Thoracic aorta (tissue), 1 donor: ENCODE data around the genes CXCL1, PPEF2 and CXCL9.

GRCh38 chr4:73421076-73421781 lies 14.8 kb upstream of the AFP start:
- RAMPAGE, long total RNA = no peak

- RAMPAGE, long total RNA = start-site peak on the plus strand at chr4:73869390-73869395, 131 reads
Observed at GRCh38 chr4:73868684-73869944, at the start of gene CXCL1. Gene CXCL1, plus strand, starts transcription at chr4:73869393.

DNA sequence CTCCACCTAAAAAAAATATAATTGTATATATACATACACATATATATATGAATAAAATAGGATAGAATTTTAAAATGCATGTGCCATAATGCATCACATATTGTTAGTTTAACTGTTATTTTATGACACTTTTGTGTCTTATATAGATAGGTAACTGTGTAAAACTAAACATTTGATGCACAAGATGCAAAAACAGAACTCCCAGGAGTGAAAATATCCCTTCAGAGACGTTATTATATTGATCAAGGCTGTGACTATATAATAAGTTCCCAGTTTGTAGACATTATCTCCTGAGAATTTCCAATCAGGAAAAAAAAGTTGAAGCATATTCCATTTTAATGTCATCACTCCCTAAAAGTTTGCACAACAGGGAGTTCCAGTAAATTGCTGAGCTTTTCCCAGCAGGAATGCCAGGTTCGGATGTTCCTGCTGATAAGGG lies 4.9 kb upstream of the CXCL2 start:
- RAMPAGE, long total RNA = no peak

GRCh38 chr4:74158955-74159344 lies 1.0 kb downstream of the MTHFD2L start:
- RAMPAGE, long total RNA = no peak

- RAMPAGE, long total RNA = no peak
Observed at GRCh38 chr4:74367344-74368236, 2.6 kb downstream of the EREG start.

GRCh38 chr4:74375674-74376321 lies 10.9 kb downstream of the EREG start:
- RAMPAGE, long total RNA = no peak

- RAMPAGE, long total RNA = no peak
Observed at GRCh38 chr4:74384698-74384979, 19.7 kb downstream of the EREG start.

DNA sequence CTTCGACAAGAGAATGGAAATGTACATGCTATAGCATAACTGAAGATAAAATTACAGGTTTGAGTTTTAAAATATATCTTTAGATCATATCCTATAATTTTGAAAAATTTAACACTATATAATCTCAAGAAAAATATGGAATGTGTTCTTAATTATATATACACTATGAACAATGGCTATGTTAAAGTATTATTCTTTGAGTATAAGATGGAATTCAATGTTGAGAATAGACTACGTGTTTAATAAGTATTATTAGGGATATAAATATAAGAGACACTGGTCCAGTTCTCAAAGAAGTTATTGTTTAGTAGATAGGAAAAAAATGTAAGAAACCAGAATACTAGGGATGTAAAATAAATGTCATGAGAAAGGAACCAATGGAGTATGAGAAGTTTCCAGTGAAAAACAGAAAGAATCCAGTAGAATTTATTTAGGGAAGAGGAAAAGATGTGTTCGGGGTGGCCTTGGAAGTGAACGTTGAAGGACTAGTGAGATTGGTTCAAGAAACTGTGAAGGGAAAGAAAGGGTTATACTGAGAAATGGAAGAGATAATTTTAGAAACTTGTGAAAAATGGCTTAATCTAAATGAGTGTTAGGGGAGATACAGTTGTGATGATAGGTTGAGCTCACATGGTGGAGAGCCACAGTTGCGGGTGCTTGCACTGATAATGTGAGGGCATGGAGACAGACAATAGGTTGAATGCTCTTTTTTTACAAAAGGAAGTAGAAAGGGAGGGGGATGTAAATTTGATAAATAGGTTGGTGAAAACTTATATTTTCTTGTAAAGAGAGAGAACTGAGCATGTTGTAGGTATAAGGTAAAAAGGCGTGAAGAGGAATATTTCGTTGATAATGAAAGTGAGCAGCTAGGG lies 7.9 kb downstream of the AREG start:
- RAMPAGE, long total RNA = start-site peak on the plus strand centred at position 401 of the sequence, 43 bp wide, 5 reads

DNA sequence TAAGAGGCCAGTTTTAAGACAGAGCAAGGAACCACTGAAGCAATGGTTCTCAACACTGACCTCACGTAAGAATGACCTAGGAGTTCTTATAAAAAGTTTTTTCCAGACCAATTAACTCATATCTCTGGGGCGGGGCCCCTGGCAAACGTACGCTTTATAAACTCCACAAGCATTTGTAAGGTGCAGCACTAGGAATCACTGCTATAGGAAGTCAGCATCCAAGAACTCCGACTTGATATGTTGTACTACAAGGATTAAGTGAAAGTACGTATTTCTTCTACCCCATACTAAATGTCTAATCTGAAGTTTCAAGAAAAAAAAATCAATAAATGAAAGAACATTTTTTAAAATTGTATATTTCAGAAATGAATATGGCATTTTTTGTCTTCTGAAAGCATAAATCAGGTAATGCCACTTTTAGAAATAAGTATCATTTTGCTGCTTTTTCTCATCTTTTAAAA lies 269.8 kb downstream of the RCHY1 start:
- RAMPAGE, long total RNA = no peak

GRCh38 chr4:75512068-75513088 lies 1.8 kb downstream of the RCHY1 start:
- RAMPAGE, long total RNA = start-site peak on the minus strand at chr4:75512271-75512575, 15 reads; start-site peak on the minus strand at chr4:75512730-75512877, 7 reads

- RAMPAGE, long total RNA = no peak
Observed at GRCh38 chr4:75630831-75631138, 457 bp upstream of the CDKL2 start.

- RAMPAGE, long total RNA = no peak
Observed at GRCh38 chr4:75639022-75639661, 8.8 kb upstream of the CDKL2 start.

GRCh38 chr4:75727012-75727347 lies 2.6 kb downstream of the USO1 start:
- RAMPAGE, long total RNA = no peak

GRCh38 chr4:75902309-75902867 lies at the start of gene PPEF2:
Gene PPEF2, minus strand, starts transcription at chr4:75902452.
- RAMPAGE, long total RNA = no peak

DNA sequence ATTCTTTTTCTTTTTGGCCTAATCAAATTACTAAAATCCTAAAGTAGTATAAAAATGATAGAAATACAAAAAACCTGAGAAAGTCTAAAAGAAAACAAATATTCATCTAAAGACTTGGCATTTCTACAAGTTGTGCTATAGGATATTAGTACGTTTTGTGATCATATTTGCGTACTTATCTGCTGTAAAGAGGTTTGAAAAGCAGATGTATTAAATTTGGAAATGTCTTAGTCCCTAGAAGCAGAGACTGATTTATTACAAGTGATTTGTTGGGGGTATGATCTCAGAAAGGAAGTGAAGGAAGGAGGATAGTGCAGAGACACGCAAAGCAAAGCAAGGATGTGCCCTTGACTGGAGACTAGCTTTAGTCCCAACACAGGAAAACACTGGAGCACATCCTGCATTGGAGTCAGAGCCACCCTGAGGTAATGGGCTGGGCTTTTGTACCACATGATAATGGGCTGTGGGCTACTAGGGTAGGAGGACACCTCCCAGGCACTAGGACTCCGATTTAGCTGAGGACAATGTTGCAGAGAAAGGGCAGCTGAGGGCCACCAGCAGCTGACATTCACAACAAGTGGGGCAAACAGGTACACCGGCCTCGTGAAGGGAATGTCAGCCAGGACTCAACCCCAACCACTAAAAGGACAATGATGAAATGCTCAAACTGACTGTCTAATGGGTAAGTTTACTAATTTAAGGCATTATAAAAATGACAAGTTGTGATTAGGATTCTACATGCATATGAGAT lies 10.3 kb downstream of the SDAD1 start:
- RAMPAGE, long total RNA = no peak

- RAMPAGE, long total RNA = no peak
Observed at GRCh38 chr4:76007241-76007570, at the start of gene CXCL9. Gene CXCL9, minus strand, starts transcription at chr4:76007509.

- RAMPAGE, long total RNA = no peak
Observed at GRCh38 chr4:76179494-76180248, 31.5 kb upstream of the NUP54 start.

DNA sequence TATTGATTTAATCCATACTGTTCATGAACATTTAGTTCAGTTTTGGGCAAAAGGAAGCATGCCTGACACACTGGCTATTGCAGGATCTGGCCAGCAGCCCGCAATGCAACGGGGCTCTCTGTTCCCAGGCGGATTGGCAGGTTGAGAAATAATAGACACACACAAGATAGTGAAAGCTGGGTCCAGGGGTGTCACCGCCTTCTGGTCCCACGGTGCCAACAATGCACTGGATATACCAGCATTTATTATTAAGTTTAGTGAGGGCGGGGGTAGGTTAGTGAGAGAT lies 24.9 kb upstream of the STBD1 start:
- RAMPAGE, long total RNA = no peak

GRCh38 chr4:76494895-76495637 lies 60.0 kb downstream of the SHROOM3 start:
- RAMPAGE, long total RNA = no peak

GRCh38 chr4:76536062-76536609 lies 101.1 kb downstream of the SHROOM3 start:
- RAMPAGE, long total RNA = no peak